A172 (cell line): ENCODE data around the genes PEX5, CD163, SLC2A14, SLC2A3 and C3AR1.

GRCh38 chr12:7189377-7190636 lies at the start of gene PEX5:
TSS of gene PEX5 (plus strand) at chr12:7189686.
- RAMPAGE, long total RNA = no peak

DNA sequence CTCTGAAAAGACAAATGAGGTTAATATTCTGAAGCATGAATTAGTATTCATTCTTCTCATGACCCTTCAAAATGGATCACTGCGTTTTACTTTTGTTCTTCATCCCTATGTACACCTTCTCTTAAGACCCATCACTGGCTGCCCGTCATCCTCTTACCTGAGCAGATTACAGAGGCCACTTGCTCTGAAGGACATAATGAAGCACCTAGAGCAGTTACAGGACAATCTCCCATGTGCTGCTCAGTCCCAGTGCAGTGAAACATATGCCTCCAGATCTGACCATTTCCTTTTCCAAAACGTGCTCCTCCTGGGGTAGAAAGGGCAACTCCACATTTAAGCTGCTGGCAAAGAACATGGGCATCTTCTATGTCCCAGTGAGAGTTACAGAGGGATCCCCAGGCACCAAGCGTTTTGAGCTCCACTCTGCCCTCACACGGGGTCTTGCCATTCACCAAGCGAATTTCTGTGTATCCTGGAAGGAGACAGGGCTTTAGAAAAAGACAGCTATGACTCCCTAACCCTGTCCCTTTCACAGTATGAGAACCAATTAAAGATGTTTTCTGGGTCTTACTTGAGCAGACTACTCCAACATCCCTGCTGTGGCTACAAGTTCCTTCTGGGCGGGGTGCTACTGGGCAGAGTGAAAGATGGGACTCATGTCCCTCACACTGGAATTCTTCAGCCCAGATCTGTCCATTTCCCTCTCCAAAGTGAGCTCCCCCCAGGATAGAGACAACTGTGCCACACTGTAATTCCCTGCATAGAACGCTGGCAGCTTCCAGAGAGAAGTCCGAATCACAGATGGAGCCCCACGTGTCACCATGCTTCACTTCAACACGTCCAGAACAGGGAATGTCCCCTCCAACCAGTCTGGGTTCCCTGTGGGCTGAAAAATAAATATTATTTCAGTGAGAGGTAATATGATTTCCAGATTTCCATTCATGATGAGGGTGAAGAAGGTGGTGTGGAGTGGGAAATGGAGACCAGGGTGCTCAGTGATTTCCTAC lies 16.1 kb downstream of the CD163 start:
- RAMPAGE, long total RNA = no peak

DNA sequence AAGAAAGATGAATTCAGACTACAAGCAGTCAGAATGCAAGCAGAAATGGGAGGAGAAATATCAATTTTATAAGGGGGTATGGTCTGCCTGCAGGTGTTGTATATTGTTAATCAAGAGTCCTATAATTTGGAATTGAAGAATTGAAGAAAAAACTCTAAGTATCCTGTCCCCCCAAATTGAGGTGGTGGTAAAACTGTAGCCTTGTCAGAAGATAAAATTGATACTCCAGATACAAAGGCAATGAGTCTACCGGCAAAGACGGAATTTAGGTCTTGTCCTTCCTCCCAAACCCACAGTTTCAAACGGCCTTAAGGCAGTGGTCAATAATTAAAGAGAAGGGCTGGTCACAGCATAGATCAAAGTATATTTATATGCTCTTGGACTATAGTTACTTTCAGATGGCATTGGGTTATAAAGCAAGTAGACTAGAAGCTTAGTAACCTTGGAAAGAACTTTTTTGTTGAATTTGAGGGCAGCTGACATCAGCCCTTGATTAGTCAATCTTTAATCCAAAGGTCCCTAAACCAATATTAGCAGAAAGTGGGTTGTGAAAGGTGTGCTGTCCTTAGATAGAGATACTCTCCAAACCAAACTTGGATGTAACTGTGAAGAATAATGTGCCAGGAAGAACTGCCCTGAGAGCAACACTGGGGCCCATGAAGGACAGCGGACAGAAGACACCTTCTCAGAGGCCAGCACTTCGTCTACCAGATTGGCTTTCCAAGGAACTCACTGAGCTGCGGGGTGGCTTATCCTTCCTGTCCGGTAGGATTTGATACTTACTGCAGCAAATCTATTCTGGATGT lies 10.7 kb downstream of the CD163 start:
- RAMPAGE, long total RNA = no peak

GRCh38 chr12:7503253-7504124 lies at the start of gene CD163:
TSS of gene CD163 (minus strand) at chr12:7503777.
- RAMPAGE, long total RNA = no peak

GRCh38 chr12:7872479-7873451 lies at the start of gene SLC2A14:
TSS of gene SLC2A14 (minus strand) at chr12:7872915.
- RAMPAGE, long total RNA = no peak

DNA sequence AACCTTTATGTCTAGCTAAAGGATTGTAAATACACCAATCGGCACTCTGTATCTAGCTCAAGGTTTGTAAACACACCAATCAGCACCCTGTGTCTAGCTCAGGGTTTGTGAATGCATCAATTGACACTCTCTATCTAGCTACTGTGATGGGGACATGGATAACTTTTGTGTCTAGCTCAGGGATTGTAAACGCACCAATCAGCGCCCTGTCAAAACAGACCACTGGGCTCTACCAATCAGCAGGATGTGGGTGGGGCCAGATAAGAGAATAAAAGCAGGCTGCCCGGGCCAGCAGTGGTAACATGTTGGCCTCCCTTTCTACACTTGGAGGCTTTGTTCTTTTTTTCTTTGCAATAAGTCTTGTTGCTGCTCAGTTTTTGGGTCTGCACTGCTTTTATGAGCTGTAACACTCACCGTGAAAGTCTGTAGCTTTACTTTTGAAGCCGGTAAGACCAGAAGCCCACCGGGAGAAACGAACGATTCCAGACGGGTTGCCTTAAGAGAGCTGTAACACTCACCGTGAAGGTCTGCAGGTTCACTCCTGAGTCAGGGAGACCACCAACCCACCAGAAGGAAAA lies 9.1 kb upstream of the SLC2A14 start:
- RAMPAGE, long total RNA = no peak

DNA sequence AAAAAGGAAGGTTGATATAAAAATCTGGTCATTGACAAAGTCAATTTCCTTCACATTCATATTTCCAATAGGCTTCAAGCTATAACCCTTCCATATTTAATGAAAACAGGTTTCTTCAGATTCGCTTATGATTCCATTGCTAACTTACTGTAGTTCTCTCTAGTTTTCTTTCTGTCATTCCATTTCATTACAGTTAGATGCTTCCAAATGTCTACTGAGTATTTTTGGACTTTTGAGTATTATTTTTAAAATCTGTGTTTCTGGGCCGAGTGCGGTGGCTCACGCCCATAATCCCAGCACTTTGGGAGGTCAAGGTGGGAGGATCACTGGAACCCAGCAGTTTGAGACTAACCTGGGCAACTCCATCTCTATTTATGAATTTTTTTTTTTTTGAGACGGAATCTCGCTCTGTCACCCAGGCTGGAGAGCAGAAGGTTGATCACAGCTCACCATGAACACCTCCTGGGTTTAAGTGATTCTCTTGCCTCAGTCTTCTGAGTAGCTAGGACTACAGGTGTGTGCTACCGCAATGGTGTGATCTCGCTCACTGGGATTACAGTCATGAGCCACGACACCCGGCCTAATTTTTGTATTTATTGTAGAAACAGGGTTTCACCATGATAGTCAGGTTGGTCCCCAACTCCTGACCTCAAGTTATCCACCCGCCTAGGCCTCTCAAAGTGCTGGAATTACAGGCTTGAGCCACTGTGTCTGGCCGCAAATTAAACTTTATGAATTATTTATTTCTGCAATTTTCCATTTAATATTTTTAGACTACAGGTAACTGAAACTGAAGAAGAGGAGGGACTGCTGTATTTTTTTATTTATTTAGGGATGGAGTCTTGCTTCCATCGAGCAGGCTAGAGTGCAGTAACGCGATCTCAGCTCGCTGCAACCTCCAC lies 14.1 kb downstream of the SLC2A3 start:
- RAMPAGE, long total RNA = no peak

- RAMPAGE, long total RNA = no peak
Measured at GRCh38 chr12:7928825-7929761, 6.9 kb downstream of the SLC2A3 start.

DNA sequence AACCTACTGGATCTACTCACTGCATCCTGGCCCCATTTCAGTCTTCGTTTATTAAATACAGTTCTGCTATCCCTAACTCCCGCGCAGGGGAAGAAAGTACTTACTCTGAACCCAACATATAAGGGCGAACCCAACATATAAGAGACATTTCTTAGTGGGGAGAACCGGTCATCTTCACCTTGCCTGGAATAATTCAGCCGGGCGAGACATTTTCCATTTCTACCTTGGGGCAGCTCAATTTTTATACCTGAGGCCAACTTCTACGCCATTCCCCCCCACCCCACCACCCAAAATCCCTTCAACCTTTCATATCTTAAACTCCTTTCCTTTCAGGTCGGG lies 1.6 kb downstream of the SLC2A3 start:
- RAMPAGE, long total RNA = no peak

DNA sequence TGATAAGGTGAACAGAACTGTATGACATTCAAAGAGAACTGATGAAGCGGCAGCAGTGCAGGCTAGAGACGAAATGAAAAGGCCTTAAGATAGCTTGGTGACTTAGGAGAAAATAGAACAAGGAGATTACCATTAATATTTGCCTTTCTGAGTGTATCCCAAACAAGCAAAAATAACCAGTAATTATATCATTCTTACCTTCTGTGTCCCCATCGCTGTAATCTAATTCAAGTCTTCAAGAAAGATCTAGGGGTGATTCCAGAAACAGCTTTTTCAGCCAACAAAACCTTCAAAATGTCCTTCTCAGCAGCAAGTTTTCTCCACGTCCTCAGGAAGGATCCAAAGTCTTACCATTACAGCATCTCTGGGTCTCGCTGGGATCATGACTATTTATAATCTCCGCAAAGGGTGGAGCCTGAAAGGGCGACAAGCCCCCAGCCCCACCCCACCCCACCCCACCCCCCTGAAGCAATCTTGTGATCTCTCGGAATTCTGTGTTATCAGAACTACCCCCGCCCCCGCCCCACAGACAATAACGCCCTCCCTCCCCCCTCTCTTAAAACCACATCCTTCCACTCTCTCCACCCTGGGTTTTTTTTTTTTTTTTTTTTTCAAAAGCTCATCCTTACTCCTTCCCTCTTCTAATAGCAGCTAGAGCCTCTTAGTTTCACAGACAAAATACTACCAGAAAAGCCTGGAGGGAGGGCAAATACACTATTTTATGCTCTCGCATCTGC lies at the start of gene SLC2A3:
Gene SLC2A3, minus strand, starts transcription at position 366 of the 737 bp plus-strand sequence.
- RAMPAGE, long total RNA = no peak

DNA sequence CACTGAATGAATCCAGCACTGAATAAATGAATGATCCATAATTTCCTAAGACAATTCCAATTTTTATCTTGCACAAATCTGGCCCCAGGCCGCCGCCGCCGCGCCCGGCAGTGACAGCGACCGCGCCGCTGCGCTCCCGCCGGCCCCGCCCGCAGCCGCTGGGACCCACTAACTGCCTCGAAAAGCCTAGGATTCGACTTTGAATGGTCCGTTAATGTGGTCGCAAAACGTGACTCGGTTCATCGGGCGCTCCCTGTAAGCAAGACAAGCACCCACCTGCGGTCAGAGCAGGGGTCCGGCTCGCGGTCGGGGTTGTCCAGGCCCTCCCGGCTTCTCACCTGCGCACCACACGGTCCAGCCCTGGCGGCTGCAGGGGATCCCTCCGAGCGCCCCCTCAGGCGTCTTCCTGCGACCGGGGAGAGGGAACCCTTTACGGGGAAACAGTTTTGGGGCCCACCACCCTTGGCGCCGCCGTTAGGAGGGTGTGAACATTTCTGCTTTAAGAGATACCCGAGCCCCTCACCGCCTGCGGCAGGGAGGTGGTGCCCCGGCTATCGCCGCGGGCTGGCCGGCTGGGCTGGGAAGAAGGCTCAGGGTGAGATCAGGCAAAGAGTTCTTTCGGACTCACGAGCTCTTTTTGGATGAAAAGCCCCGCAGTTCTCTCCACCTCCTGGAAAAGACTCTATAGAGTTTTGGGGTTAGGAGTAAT lies 13.7 kb upstream of the FOXJ2 start:
- RAMPAGE, long total RNA = no peak

DNA sequence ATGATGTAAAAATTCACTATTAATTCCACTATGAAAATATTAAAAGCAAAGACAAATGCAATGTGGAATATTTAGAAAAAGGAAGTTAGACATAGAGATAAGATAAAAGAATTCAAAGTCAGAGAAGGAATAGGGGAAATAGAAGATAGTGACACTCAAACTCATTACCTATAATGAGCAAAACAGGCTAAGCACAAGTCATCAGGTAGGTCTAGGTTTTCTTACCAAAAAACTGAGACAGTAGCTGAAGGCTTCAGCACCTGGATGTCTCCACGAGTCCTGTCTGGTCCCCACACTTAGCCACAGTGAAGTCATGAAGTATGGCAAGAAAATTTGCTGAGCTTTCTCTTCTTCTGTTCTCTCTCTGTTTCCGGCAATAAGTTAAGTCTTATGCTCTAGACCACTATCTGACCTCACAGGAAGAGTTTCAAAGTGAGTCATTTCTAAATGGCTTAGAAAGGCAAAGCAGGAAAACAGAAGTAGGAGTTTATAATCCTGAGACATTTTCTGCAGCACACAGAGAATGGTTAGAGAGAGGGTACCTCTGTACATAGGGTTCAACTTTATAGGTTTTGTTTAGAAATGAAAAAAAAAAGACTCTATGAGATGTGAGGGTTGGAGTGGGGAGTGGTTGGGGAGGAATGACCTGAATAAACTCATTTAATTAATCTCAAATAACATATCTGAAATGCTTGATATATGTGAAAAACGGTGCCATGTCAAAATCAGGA lies at the start of gene C3AR1:
Gene C3AR1, minus strand, starts transcription at position 307 of the 731 bp plus-strand sequence.
- RAMPAGE, long total RNA = no peak

GRCh38 chr12:8242177-8242688 lies 14.8 kb upstream of the FAM90A1 start:
- RAMPAGE, long total RNA = no peak

DNA sequence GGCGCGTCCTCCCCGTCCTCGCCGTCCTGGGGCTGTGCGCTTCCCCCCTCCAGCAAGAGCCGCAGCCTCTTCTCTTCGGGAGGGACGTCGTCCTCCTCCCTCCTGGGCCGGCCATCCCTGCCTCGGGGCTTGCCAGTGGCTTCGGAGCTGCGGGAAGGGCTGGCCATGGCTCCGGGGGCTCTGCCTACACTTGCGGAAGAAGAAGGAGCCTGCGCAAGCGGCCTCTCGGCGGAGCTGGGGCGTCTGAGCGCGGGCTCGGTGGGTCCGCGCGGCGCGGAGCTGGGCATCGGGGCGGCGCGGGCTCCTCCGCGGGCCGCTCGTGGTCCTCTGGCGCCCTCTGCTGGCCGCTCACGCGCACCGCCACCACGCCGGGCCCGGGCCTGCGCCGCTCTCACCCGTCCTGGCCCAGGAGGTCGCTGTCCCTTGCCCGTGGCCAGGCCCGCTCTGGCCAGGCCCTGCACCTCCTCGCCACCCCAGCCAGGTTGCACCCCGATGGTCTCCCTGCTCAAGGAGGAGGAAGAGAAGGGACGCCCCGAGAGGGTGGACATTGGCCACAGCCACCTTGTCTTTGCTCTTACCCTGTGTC lies 59.2 kb upstream of the CLEC6A start:
- RAMPAGE, long total RNA = no peak

DNA sequence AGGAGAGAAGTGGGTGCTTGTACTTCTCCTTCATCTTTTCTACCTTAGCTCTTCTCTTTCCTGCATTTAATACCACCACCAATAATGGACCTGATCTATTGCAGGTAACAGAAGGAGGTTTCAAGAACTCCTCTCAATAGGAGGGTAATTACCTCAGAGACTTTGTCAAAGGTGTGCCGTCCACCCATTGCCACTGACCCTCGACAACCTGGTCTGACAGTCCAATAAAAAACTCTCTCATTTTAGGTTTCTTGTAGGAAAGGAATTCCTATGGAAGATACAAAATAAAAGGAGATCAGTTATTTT lies 4.8 kb downstream of the CLEC4E start:
- RAMPAGE, long total RNA = no peak

DNA sequence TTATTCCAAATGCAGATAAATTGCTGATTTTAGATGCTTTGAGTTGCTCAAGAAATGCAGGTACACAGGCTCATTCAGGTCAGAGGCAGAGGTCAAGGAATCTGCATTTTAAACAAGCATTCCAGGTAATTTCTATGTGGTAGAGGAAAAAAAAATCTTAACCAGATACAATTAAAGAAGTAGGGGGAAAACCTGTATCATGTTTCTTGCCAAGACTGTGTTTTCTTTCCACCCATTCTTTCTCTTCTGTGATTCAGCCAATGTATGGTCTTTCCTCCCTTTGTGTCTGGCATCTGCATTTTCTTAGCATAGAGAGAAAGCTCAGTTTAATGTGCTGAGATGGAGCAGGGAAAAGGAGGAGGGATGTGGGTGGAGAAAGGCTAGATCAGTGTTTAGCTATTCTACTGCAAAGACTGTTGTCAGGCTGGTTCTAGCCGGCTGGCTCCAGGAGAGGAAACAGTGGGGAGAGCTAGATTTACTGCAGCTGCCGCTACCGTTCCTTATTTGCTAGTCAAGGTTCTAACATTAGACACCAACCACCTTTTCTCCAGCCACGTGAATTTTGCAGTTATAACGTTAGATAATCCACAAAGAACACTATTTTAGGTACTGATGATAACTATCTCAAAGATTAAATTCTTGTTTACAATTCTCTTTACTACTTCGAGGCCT lies 5.3 kb upstream of the RIMKLB start:
- RAMPAGE, long total RNA = no peak

DNA sequence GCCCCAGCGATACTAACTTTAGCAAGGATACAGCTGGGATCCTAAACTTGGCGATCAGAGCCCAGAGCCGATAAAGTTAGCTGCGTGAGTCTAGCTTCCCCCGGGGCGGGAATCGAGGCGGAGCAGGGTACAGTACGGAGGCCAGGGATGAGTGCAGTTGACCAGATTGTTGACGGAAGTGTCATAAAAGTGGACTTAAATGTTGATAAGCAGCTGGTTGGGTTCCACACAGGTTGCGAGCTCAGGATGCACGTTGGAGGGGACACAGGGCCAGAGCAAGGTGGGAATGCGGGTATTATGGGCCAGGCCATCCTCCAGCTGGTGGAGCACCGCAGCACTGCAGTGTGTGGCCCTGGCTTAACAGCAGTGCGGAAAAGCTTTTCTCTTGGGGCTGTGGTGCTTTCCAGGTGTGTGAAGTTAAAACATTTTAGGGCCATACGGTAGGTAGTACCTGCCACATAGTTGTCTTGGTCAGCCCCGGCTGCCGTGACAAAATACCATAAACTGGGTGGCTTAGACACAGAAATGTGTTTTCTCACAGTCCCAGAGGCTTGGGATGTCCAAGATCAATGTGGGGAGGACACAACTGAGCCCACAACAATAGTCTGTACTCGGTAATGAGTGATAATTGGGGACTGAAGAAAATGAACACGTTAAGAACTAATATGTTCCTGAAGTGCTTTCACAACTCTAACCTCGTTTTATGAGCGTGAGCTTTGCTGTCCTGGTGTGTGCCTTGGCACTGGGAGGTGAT lies 76.2 kb upstream of the PZP start:
- RAMPAGE, long total RNA = no peak

DNA sequence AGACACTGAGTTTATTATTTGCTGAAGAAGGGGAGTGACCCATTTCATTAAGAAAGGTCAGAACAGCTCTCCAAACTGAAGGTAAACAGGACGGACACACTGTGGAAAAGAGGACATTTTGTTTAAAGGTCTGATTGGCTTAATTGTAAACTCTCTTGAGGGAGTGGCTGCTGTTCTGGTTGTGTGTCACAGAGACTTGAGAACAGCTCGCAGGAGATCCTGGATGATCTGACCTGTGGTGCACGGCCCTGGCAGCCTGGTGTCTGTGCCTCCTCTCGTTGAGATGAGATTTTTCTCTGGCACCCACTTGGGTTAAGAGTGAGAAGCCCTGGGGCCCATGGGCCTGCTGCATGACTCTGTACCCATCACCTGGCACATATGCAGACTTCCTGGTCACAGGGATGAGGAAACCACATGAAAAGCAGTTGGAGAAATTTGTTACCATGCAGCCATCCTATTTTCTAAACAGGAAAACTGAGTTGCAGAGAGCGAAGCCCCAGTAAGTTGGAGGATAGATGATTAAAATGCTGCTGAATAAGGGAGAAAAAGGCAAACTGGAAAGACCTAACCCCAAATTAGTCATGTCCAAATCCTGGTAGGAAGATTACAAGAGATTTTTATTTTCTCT lies 142.2 kb upstream of the PZP start:
- RAMPAGE, long total RNA = no peak

DNA sequence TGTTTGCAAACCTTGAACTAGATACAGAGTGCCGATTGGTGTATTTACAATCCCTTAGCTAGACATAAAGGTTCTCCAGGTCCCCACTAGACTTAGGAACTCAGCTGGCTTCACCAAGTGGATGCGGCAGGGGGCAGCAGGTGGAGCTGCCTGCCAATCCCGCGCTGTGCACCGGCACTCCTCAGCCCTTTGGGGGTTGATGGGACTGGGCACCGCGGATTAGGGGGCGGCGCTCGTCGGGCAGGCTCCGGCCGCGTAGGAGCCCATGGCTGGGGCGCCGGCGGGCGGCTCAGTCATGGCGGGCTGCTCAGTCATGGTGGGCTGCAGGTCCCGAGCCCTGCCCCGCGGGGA lies 157.5 kb downstream of the KLRB1 start:
- RAMPAGE, long total RNA = no peak

DNA sequence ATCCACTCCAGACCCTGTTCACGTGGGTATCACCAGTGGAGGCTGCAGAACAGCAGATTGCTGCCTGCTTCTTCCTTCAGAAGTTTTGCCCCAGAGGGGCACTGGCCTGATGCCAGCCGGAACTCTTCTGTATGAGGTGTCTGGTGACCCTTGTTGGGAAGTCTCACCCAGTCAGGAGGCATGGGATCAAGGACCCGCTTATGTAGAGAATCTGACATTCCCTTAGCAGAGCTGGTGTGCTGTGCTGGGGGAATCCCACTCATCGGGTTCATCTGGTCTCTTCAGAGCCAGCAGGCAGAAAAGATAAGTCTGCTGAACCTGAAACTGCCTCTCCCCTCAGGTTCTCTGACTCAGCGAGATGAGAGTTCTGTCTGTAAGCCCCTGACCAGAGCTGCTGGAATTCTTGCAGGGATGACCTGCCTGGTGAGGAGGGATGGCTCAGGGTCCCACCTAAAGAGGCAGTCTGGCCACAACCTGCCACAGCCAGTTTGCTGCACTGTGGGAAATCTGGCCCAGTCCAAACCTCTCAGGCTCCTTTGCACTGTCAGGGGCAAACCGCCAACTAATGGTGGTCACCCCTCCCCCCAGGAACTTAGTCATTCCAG lies 3.9 kb downstream of the CLEC2D start:
- RAMPAGE, long total RNA = no peak